Skeletal muscle tissue (tissue), 7 donors: ENCODE measurements around the gene ARHGAP10.

- PRO-cap, 3 experiments: no peak in any of the 3 experiments
- RAMPAGE, long total RNA: no peak
- RRBS, 2 experiments: no CpG with 5 or more reads among the region's 5 CpGs
These were observed 1.3 kb upstream of the SMAD1 start for GRCh38 chr4:145480332-145480838.

GRCh38 chr4:145480987-145481395 lies 662 bp upstream of the SMAD1 start:
- PRO-cap, 3 experiments: no peak in any of the 3 experiments
- RAMPAGE, long total RNA: no peak
- RRBS, 2 experiments: no CpG with 5 or more reads among the region's 8 CpGs

DNA sequence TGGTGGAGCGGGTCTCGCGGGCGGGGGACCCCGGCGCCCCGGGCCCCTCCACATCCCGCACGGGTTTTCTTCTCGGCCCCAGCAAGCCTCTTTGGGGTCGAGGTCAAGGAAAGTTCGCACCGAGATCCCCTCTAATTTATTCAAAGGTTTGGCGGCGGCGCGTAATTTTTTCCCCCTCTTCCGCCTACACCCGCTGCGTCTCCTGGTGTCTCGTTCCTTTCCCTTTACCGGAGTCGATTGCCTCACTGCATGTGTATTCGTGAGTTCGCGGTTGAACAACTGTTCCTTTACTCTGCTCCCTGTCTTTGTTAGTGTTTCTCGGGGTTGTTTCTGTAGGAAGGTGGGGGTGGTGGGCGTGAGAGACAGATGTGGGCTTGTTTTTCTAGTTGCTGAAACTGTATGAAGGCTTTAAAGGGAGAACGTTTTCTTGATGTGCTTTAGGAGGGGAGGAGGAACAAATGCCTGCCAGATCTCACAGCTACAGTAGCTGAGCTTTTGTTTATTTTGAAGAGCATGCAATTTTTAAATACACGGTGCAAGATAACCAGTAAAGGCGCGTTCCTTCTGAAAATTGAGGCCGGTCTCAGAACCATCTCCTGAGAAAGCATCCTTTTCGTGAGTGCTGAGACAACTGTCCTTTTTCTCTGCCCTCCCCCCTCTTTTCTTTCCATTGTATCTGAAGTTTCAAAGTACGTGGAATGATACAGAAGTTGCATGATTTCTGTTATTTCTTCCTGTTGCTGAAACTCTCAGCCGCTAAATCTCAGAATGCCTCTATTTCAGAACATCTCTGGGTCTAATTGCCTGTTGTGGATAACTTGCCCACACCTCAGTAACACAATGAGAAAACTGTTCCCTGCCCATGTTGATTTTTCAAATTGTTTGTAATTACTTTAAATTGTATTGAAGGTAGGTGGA lies 1.2 kb downstream of the SMAD1 start:
- PRO-cap, 3 experiments: peak in 3 of 3 experiments; most common plus-strand start position 250 of the sequence (in 2); most common minus-strand start position 226 of the sequence (in 3)
- RAMPAGE, long total RNA: no peak
- RRBS, 2 experiments: under 1 to 2% methylated on average over 5 of the region's 36 CpGs

DNA sequence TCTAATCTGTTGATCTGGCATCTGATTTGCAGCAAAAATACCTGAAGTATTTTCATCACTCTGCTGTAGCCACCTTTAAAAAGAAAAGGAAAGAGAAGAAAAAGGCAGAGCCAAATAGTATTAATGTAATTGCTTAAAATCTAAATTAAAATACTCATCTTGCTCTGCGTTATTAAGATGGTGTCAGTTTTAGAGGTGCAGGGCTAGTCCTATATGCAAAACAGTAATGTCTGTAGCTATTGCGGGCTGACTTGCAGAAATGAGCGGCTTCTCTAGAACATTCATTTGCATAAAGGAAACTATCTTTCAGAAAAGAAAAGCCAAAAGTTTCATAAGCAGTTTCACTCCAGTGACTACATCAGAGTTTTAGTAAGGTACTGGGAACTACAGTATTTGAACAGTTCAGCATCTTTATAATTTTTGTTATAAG lies 5.9 kb downstream of the SMAD1 start:
- PRO-cap, 3 experiments: no peak in any of the 3 experiments
- RAMPAGE, long total RNA: no peak
- RRBS, 2 experiments: no CpG with 5 or more reads among the region's 3 CpGs

GRCh38 chr4:145557826-145558316 lies 61.3 kb upstream of the MMAA start:
- PRO-cap, 3 experiments: no peak in any of the 3 experiments
- RAMPAGE, long total RNA: no peak
- RRBS, 2 experiments: no CpG with 5 or more reads among the region's 4 CpGs

DNA sequence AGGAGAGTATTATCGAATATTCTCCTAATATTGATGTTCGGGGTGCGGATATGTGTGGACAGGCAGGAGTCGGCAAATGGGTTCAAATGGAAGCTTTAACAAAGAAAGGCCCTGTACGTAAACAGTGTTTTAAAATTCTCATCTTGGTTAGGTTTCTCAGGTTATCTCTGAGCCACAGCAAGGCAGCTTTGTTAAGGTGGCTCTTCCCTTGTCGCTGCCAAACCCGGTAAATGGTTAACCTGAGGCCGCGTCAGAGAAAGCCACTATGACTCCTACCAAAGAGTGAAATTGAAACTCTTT lies 302 bp downstream of the MMAA start:
- PRO-cap, 3 experiments: peak in 3 of 3 experiments; most common minus-strand start position 231 of the sequence (in 2)
- RAMPAGE, long total RNA: no peak
- RRBS, 2 experiments: no CpG with 5 or more reads among the region's 9 CpGs

- PRO-cap, 3 experiments: no peak in any of the 3 experiments
- RAMPAGE, long total RNA: no peak
- RRBS, 2 experiments: no CpG with 5 or more reads among the region's 9 CpGs
These were observed 52.5 kb downstream of the C4orf51 start for GRCh38 chr4:145732451-145732749.

DNA sequence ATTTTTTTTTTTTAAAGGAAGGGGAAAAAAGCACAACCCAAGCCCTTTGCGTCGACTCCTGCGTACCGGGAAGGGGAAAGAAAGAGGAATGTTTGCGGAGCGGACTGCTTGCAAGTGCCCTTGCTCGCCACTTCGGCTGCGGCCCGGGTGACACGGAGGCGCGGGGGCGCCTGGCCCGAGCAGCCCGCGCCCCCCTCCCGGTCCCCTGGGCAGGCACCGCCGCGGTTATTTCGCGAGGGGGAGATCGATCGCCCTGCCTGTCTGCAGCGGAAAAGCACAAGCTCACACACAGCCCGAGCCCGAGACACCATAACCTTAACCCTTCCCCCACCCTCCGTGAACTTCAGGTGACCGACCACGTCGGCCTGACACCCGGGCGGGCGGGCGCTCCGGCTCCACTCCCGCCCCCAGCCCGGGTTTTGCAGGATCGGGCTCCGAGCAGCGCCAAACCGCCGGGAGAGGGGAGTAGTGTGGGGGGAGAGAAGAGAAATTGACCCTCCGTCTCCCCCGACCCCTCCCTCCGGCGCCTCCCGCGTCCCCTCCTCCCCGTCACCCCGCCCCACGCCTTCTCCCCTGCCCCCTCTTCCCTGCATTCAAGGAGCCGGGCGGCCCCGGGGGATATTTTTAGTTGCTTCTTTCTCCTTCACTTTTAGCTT lies 2.1 kb downstream of the ZNF827 start:
- PRO-cap, 3 experiments: peak in 3 of 3 experiments; most common plus-strand start position 130 of the sequence (in 2); most common minus-strand start position 202 of the sequence (in 1)
- RAMPAGE, long total RNA: no peak
- RRBS, 2 experiments: 2 to 3% methylated on average over 25 to 26 of the region's 56 CpGs

- PRO-cap, 3 experiments: no peak in any of the 3 experiments
- RAMPAGE, long total RNA: no peak
- RRBS, 2 experiments: no CpG with 5 or more reads among the region's 18 CpGs
These were observed 135.5 kb downstream of the REELD1 start for GRCh38 chr4:146349765-146350297.

GRCh38 chr4:147056975-147057366 lies 111.3 kb upstream of the TTC29 start:
- PRO-cap, 3 experiments: no peak in any of the 3 experiments
- RAMPAGE, long total RNA: no peak
- RRBS, 2 experiments: no CpG with 5 or more reads among the region's 1 CpG

- PRO-cap, 3 experiments: no peak in any of the 3 experiments
- RAMPAGE, long total RNA: no peak
- RRBS, 2 experiments: no CpG with 5 or more reads among the region's 2 CpGs
These were observed 151.1 kb upstream of the TTC29 start for GRCh38 chr4:147096759-147097162.

- PRO-cap, 3 experiments: no peak in any of the 3 experiments
- RAMPAGE, long total RNA: no peak
- RRBS, 2 experiments: no CpG with 5 or more reads among the region's 2 CpGs
These were observed 129.3 kb upstream of the EDNRA start for GRCh38 chr4:147351628-147352040.

GRCh38 chr4:147528726-147529314 lies 47.9 kb downstream of the EDNRA start:
- PRO-cap, 3 experiments: no peak in any of the 3 experiments
- RAMPAGE, long total RNA: no peak
- RRBS, 2 experiments: no CpG with 5 or more reads among the region's 7 CpGs

DNA sequence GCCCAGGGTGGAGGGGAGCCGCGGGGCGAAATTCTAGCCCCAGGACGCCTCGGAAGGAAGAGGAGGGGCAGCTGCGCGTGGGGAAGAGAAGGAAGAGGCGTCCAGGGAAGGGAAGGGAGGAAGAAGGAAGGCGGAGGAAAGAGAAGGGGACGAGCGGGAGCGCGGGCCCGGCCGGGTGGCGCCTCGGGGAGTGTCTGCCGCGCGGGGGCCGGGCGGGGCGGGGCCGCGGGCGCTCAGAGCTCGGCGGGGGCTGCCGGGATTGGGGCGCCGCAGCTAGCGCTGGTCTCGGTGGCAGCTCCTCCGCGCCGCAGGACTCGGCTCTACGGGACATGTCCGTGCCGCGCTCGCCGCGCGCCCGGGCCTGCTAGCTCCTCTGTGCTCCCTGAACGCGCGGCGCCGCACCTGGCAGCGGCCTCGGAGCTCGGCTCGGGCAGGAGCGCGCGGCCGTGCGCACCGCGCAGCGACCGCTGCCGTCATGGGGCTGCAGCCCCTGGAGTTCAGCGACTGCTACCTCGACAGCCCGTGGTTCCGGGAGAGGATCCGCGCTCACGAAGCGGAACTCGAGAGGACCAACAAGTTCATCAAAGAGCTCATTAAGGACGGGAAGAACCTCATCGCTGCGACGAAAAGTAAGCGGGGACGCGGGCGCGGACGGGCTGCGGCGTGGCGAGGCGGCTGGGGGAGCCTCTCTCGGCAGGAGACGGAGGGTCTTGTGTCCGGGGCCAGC lies at the start of gene ARHGAP10:
ARHGAP10 (plus strand) TSS at position 262 of the 727 bp plus-strand sequence.
- PRO-cap, 3 experiments: peak in 3 of 3 experiments; most common plus-strand start position 236 of the sequence (in 3); most common minus-strand start position 132 of the sequence (in 1)
- RAMPAGE, long total RNA: no peak
- RRBS, 2 experiments: 4 to 9% methylated on average over 33 of the region's 91 CpGs

DNA sequence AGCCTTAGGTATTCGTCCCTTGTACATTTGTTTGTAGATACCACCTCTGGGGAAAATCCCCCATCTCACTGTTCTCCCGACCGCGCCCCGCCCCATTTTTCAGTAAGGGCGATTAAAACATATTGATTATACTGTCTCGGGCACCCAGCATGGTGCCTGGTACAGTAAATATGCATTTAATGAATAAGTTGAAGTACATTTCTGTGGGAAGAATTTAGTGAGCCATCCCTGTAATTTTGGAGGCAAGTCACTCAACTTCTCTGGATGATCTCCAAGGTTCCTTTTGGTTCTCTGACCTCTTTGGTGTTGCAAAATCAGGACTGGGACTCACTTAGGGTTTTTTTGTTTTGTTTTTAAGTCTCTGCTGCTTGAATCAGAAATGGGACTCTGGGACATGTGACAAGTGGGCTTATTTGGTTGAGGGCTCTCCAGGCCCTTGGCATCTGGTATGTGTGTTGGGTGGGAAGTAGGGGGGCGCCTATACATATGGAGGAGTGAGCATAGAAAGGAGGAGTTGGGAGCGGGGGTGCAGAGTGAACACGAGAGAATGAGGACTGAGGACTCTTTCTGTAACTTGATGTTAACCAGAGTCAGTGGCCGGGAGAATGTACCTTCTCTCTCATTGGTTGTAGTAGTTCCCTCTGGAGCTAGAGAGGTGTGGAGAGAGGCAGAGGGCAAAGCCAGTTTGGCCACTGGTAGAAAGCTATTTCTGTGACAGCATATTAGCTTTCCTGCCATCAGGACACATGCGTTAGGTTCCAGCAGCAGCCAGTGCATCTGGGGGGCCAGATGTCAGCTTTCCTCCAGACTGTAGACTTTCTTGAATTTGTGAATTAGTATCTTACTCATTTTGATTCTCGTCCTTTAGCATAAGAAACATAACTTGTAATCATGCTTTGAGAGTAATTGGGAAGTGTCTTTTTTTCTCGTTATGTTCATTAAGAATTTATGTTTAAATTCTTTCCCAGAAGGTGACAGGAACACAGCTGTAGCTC lies 1.9 kb downstream of the ARHGAP10 start:
- PRO-cap, 3 experiments: peak in 2 of 3 experiments; most common plus-strand start position 754 of the sequence (in 2); most common minus-strand start position 556 of the sequence (in 2)
- RAMPAGE, long total RNA: no peak
- RRBS, 2 experiments: no CpG with 5 or more reads among the region's 14 CpGs

- PRO-cap, 3 experiments: no peak in any of the 3 experiments
- RAMPAGE, long total RNA: no peak
- RRBS, 2 experiments: no CpG with 5 or more reads among the region's 4 CpGs
These were observed 16.2 kb downstream of the ARHGAP10 start for GRCh38 chr4:147748001-147748529.

- PRO-cap, 3 experiments: no peak in any of the 3 experiments
- RAMPAGE, long total RNA: no peak
- RRBS, 2 experiments: no CpG with 5 or more reads among the region's 9 CpGs
These were observed 110.7 kb downstream of the ARHGAP10 start for GRCh38 chr4:147842491-147843078.

- PRO-cap, 3 experiments: no peak in any of the 3 experiments
- RAMPAGE, long total RNA: no peak
- RRBS, 2 experiments: no CpG with 5 or more reads among the region's 1 CpG
These were observed 123.8 kb downstream of the ARHGAP10 start for GRCh38 chr4:147855502-147856174.

DNA sequence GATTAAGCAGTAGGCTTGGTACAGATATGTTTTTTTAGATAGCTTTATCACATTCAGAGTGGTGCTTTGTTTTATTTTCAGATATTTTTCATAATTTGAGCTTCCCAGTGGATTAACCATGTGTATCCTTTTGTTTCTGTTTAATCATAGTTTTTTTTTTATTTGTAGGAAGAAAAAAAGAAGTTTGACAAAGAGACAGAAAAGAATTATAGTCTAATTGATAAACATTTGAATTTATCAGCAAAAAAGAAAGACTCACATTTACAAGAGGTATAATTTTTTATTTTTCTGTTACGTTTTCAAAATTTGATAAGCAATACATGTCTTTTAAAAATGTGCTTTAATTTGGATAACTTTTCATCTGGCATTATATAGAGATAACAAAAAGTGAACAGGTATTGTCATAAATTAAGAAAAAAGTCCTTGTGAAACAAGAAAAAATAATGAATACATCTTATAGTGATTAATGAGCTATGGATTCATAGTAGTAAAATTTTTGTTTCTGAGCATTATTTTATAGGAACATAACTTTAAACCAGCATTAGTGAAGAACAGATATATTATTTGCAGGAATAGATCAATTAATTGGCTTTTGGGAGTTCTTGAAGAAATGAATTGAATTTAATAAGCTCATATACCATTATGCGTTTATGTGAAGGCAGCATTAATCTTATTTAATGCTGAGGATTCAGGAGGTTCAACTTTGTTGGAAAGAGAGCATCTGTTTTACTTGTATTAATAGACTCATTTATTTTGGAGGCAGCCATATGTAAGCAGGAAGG lies 125.7 kb downstream of the ARHGAP10 start:
- PRO-cap, 3 experiments: no peak in any of the 3 experiments
- RAMPAGE, long total RNA: no peak
- RRBS, 2 experiments: no CpG with 5 or more reads among the region's 2 CpGs

DNA sequence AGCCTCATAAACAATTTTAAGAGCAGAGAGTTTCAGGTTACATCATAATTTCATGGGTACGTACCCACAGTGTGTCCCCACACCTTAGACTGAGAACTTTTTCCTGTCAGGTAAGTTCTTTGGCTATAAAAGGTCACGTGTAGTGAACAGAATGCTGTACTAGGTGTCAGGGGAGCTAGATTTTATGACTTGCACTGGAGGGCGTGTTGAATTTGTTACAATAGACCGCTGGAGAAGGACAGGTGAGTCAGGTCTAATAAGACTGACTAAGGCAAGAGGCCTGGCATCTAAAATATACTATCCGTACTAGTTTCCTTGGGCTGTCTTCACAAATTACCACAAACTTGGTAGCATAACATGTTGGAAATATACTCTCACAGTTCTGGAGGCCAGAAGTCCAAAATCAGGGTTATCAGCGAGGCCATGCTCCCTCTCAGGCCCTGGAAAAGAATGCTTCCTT lies 511.9 kb upstream of the NR3C2 start:
- PRO-cap, 3 experiments: no peak in any of the 3 experiments
- RAMPAGE, long total RNA: no peak
- RRBS, 2 experiments: no CpG with 5 or more reads among the region's 6 CpGs